B cell (primary cell): ENCODE results near the genes GIMAP1, NOS3 and CDK5.

GRCh38 chr7:150382109-150382644, 3.0 kb downstream of the ZNF775 start:
- PRO-cap: no peak
- CAGE, long polyA plus RNA: no peak

GRCh38 chr7:150382879-150383100, 3.7 kb downstream of the ZNF775 start:
- PRO-cap: bidirectional peak, plus-strand start at chr7:150383280, minus-strand start at chr7:150383004
- CAGE, long polyA plus RNA: no peak

DNA sequence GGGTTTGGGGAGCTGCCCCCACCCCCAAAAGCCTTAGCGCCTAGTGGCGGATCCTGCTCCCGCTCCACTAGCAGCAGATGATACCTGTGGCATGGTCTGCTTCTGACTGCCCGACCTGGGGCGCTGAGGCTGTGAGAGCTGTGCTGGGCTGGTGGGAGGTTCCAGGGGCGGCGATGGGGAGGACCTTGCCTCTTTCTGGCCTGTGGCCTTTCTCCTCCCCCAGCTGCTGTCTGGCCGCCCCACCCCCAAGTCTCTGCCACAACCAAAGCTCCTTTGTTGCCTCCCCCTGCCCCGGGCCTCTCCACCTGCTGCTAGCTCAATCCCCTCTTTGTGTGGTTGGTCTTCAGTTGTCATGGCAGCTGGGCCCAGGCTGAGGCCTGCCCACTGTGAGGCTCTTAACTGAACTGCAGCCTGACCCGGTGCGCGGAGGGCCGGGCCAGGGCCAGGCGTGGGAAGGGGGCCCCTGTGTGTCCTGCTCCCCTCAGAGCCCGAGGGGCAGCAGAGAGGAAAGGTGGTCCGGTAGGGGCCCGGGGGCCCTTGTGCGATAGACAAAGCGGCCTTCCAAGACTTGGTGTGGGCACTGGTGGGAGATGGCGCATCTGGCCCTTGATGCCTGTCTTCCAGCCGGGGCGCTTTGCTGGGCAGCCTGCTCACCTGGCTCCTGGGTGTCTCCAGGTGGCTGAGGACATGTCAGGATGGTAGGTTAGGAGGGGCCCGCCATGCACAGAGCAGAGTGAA, 4.8 kb downstream of the ZNF775 start:
- PRO-cap: unidirectional peak, minus-strand start at position 108 of the sequence
- CAGE, long polyA plus RNA: no peak

- PRO-cap: no peak
- CAGE, long polyA plus RNA: no peak
These were observed 12.3 kb upstream of the ENSG00000284691 start for GRCh38 chr7:150393058-150393698.

GRCh38 chr7:150515562-150516347, 1.1 kb downstream of the GIMAP7 start:
- PRO-cap: no peak
- CAGE, long polyA plus RNA: no peak

DNA sequence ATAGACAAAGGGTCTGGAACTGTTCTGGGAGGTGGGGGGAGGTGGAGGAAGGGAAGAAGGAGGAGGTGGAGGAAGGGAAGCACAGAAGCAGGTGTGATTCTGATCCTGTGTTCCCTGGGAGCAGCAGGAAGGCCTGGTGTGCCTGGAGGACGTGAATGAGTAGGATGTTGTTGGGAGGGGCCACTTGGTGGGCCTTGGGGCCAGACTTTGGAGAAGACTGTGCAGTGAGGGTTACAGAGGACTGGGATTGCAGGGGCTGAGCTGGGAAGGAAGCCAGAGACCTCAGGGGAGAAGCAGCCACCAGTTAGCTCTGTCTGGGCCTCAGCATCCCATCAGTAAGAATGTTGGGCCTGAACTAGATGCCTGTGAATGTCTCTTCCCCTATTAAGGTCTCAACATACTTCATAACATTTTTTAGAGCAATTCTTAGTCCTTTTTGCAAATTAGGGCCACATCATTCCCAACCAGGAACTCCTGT, 1.7 kb downstream of the GIMAP6 start:
- PRO-cap: no peak
- CAGE, long polyA plus RNA: no peak

DNA sequence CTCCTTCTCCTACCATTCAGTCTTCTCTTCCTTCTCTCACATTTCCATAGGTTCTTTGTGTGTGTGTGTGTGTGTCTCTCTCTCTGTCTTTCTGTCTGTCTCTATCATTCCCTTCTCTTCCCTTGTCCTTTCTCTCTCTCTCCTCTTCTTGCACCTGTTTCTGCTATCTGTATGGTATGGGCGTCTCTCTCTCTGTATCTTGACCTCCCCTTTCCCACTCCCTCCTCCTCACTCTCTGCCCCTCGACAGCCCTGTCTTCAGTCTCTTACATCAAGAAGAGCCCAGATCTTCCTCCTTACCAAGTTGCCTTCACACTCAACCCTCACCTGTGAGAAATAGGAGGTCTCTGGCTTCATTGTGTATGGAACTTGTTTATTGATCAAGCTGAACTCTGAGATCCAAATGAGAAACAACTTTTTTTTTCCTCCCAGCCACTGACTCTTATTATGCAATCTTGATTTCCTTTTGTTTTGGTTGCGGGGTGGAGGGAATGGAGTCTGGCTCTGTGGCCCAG, 2.2 kb downstream of the GIMAP2 start:
- PRO-cap: no peak
- CAGE, long polyA plus RNA: no peak

GRCh38 chr7:150715730-150717049, at the start of gene GIMAP1:
Gene GIMAP1, plus strand, starts transcription at chr7:150716613.
- PRO-cap: no peak
- CAGE, long polyA plus RNA: start-site peak on the plus strand at chr7:150716600-150716613, 53 and 61 reads in 2 replicates

GRCh38 chr7:150732000-150732389, 5.2 kb upstream of the GIMAP5 start:
- PRO-cap: no peak
- CAGE, long polyA plus RNA: no peak

GRCh38 chr7:150947079-150947627, 31.0 kb downstream of the KCNH2 start:
- PRO-cap: no peak
- CAGE, long polyA plus RNA: no peak

GRCh38 chr7:150954469-150955150, 23.5 kb downstream of the KCNH2 start:
- PRO-cap: no peak
- CAGE, long polyA plus RNA: no peak

DNA sequence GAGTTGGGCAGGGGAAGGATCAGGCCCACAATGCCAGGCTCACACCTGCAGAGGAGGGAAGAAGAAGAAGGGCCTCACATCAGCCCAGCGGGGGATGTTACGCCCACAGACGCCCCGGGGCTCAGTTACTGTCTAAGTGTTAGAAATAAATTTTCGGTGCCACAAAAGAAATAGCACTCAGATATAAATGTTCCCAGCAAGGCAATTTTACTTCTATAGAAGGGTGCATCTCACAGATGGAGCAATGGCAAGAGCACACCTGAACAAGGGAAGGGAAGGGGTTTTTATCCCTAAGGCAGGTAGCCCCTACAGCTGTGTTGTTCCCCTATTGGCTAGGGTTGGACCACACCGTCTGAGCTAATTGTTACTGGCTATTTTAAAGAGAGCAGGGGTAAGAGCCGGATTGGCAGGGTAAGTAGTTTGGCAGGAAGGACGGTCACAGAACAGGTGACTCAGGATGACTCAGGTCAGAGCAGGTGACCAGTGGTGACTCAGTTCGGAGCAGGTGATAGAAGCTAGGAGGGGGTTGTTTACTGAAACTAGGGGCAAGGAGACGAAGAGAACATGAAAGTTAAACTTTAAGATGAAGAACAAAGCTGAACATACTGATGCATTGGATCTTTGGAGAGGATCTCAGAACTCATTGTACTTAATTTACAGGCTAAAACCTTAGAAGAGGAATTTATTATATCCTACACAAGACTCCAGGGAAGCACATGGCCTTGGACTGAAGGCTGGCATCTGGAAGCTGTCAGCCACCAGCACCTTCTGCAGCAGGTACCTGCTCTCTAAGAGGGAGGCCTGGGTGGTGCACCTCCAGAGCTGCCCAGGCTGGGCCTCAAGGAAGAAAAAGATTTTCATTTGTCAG, at the start of gene NOS3:
Gene NOS3 (plus strand): TSS at position 494 of the 868 bp plus-strand sequence.
- PRO-cap: no peak
- CAGE, long polyA plus RNA: no peak

DNA sequence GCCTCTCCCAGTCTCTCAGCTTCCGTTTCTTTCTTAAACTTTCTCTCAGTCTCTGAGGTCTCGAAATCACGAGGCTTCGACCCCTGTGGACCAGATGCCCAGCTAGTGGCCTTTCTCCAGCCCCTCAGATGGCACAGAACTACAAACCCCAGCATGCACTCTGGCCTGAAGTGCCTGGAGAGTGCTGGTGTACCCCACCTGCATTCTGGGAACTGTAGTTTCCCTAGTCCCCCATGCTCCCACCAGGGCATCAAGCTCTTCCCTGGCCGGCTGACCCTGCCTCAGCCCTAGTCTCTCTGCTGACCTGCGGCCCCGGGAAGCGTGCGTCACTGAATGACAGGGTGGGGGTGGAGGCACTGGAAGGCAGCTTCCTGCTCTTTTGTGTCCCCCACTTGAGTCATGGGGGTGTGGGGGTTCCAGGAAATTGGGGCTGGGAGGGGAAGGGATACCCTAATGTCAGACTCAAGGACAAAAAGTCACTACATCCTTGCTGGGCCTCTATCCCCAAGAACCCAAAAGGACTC, 2.0 kb downstream of the NOS3 start:
- PRO-cap: no peak
- CAGE, long polyA plus RNA: no peak

GRCh38 chr7:151018085-151019074, 5.9 kb downstream of the ATG9B start:
- PRO-cap: no peak
- CAGE, long polyA plus RNA: no peak

DNA sequence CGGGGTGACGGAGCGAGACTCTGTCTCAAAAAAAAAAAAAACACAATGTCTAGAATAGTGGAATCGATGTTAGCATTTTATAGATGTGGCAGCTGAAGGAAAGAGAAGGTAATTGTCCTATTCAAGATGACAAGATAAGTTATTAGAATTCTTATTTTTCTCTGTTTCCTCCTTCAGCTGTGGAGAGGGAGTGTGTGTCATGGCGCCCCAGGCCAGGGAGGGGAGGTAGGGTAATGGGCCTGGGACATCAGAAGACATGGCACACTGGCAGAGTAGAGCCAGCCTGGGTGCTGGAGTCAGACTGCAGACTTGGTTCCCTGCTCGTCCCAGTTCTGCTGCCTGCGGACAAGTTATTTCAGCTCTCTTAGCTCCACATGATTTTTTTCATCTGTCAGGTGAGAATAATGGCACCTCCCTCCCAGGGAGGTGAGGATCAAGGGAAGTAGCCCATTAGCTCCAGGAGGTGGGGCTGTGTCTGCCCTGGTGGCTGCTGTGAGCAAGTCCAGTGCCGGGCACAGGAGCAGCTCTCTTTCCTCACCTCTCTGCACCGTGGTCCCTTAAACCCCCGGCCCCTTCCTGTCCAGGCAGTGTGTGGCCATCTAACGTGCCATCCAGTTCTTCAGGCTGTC, 4.5 kb downstream of the ABCB8 start:
- PRO-cap: no peak
- CAGE, long polyA plus RNA: no peak

GRCh38 chr7:151033296-151033888, 5.1 kb downstream of the ABCB8 start:
- PRO-cap: no peak
- CAGE, long polyA plus RNA: no peak

DNA sequence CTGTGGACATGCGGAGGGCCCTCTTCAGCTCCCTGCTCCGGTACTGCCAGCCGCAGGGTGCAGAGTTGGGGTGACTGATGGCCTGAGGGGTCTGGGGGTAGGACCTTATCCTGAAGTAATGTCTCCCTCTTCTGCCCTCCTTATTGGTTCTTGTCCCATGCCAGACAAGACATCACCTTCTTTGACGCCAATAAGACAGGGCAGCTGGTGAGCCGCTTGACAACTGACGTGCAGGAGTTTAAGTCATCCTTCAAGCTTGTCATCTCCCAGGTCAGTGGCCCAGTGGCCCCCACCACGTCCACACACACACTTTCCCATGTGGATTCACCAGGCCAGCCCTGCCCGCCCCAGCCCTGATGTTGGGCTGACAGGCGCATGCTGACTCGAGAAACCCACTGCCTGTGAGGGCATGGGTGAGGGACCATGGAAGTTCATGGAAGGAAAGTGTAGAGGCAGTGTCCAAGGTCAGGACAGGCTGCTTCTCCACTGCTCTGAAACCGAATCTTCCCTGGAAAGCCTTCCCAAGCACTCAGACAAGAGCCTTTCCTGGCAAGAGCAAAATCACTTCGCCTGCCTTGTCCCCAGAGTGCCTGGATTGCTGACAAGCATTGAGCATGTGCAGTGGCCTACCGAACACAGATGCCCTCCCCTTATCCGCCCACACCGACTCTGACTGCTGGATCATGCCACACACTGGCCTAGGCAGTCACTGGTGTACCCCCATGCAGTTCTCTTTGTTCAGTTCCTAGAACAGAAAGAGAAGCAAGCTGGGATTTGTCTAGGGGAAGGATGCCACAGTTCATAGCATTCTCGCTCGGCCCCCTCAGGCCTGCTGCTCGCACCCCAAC, 6.5 kb downstream of the ABCB8 start:
- PRO-cap: no peak
- CAGE, long polyA plus RNA: no peak

GRCh38 chr7:151057530-151058610, at the start of gene CDK5:
Gene CDK5, minus strand, starts transcription at chr7:151057897.
- PRO-cap: bidirectional peak, plus-strand start at chr7:151058137, minus-strand start at chr7:151057894; unidirectional peak, plus-strand start at chr7:151058325
- CAGE, long polyA plus RNA: no peak

GRCh38 chr7:151062962-151063618, 3.7 kb downstream of the SLC4A2 start:
- PRO-cap: no peak
- CAGE, long polyA plus RNA: no peak

DNA sequence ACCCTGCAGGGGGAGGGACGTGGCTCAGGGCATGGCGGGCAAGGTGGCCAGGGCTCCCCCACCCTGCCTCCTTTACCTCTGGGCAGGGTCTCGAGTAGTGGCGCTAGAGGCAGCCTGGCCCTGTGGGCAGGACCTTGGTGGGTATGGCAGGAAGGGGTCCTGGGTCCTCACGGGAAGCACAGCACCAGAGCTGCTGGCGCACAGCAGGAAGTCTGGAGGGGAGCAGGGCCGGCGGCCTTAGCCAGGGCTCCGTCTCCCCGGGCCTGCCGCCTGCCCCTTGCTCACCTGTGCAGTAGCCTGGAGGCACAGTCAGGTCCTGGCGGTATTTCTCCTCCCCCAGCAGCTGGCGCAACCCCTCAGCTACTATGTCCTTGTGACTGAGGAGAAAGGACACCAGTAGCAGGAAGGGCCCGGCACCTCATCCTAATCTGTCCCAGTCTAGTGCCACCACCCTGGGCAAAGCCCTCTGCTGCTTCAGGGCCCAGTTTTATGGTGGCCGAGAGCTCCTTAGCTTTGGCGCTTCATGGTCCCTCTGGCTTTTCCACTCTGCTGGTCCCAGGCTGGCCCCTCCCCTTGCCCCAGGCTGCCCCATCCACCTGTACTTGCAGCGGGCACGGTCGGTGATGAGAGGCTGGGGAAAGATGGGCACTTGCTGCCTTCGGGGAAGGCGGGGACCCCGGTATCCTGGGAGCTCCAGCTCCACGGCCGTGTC, 3.4 kb downstream of the FASTK start:
- PRO-cap: no peak
- CAGE, long polyA plus RNA: no peak